ENCODE results near the genes PCDH10 and MGST2.

DNA sequence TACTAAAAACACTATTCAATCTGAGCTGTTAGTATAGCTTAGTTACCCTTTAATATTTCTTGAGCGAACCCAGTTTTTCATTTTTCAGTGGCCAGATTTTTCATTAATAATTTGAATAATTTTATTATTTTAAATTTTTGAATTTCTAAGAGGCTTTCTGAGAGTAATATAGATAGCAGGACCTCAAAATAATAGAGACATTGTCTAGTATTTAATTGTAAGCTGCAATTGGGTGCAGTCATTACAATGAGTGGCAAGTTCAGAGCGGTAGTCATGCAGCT is 1072.0 kb upstream of the PCDH10 start:
- RAMPAGE, long total RNA, result no peak
- RRBS, result no CpG with 5 or more reads among the region's 2 CpGs

DNA sequence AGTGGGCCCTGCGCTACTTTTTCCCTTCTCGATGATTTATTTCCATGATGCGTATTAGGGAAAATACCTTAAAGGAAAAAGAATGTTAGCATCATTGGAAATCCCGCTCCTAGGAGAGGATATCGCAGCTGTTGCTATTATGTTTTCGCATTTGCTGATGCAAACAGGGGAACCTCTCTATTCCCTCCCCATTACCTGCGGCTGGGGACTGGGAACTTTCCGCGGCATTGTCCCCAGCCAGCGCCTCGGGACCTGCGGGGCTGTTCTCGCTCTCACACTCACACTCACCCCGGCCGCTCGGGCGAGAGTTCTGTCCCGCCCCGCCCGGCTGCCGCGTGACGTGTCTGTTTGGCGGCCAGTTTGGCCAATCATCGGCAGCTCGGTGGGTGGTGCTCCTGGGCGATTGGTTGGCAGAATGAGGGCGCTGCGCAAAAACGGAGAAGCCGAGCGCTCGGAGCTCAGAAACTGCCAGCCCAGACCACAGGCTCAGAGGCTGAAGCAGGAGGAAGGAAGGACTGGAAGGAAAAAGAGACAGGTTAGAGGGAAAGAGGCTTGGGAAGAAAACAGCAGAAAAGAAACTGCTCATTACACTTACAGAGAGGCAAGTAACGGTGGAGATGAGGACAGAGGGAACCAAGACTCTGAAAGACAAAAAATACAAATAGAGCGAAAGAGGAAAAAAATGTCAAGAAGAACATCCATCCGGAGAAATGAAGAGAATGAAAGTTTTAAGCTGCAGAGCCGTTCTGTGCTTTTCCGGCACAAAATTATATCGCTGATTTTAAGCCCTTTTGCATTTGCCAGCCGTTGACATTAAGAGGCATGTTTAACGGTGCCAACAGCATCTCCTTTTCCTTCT is at the start of gene PCDH10:
Gene PCDH10, plus strand, starts transcription at position 461 of the 859 bp plus-strand sequence.
- RAMPAGE, long total RNA, result start-site peak on the plus strand centred at position 458 of the sequence, 9 bp wide, 35 and 48 reads in 2 replicates
- RRBS, result 0% methylated on average over 1 of the region's 41 CpGs

GRCh38 chr4:137853527-137853820 is 321.2 kb upstream of the PCDH18 start:
- RAMPAGE, long total RNA, result no peak
- RRBS, result 72% methylated on average over 3 of the region's 21 CpGs

DNA sequence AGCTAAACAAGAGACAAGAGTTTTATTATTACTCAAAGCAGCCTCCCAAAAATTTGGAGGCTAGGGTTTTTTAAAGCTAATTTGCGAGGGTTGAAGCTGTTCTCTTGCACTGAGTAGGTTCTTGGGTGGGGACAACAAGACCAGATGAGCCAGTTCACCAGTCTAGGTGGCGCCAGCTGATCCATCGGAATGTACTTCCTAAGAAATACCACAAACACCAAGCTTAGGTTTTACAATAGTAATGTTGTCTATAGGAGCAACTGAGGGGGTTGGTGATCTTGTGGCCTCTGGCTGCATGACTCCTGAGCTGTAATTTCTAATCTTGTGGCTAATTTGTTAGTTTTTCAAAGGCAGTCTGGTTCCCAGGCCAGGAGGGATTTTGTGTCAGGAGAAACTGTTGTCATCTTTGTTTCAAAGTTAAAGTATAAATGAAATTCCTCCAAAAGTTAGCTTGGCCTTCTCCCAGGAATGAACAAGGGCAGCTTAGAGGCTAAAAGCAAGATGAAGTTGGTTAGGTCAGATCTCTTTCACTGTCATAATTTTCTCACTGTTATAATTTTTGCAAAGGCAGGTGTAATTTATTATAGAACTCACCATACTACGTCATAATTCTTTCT is 130.6 kb downstream of the SLC7A11 start:
- RAMPAGE, long total RNA, result no peak
- RRBS, result no CpG with 5 or more reads among the region's 4 CpGs

DNA sequence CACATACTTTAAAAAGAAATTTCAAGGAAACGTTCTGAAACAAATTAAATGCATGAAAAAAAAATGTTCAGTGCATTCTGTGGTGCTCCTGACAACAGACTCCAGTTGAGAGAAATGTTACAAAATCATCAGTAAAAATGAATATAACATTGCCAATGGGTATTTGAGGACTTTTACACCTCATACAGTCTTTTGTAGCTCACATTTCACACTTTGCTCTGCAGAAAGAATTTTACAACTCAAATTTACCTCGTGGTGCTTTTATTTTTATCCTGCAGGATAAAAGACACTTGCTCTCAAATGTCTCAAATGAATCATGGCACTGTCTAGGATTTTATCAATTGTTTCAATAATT is 60.6 kb downstream of the SLC7A11 start:
- RAMPAGE, long total RNA, result no peak
- RRBS, result no CpG with 5 or more reads among the region's 2 CpGs

GRCh38 chr4:138982208-138982502 is 33.4 kb upstream of the NOCT start:
- RAMPAGE, long total RNA, result no peak
- RRBS, result no CpG with 5 or more reads among the region's 2 CpGs

- RAMPAGE, long total RNA, result no peak
These were observed 8.1 kb upstream of the NOCT start for GRCh38 chr4:139007488-139007804.

- RAMPAGE, long total RNA, result no peak
- RRBS, result no CpG with 5 or more reads among the region's 7 CpGs
These were observed 44.7 kb downstream of the NOCT start for GRCh38 chr4:139060100-139060858.

DNA sequence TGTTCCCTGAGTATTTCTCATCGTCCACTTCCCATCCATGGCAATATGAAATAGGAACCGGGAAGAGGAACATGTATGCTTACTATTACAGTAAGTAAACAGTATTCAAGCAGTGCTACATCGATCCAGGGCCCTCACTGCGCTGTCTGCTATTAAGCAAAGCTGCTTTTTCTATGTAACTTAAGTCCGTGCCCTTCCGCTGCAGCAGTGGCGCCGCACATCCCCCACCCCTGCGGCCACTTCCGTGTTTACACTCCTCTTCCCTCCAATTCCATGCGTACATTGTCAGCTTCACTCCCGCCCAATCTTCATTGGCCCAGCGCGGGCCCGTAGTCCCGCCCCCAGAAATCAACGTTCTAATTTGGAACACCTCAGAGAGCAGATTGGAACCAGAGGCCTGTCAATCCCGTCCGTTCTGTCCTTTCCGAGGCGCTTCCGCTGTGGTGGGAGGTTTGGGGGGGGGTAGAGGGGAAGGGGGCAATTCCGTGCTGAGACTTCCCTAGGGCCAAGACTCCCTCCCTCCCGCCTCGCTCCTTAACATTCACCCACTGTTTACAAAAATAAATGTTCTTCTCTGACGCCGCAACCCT is 67.2 kb downstream of the NOCT start:
- RAMPAGE, long total RNA, result no peak
- RRBS, result no CpG with 5 or more reads among the region's 27 CpGs

DNA sequence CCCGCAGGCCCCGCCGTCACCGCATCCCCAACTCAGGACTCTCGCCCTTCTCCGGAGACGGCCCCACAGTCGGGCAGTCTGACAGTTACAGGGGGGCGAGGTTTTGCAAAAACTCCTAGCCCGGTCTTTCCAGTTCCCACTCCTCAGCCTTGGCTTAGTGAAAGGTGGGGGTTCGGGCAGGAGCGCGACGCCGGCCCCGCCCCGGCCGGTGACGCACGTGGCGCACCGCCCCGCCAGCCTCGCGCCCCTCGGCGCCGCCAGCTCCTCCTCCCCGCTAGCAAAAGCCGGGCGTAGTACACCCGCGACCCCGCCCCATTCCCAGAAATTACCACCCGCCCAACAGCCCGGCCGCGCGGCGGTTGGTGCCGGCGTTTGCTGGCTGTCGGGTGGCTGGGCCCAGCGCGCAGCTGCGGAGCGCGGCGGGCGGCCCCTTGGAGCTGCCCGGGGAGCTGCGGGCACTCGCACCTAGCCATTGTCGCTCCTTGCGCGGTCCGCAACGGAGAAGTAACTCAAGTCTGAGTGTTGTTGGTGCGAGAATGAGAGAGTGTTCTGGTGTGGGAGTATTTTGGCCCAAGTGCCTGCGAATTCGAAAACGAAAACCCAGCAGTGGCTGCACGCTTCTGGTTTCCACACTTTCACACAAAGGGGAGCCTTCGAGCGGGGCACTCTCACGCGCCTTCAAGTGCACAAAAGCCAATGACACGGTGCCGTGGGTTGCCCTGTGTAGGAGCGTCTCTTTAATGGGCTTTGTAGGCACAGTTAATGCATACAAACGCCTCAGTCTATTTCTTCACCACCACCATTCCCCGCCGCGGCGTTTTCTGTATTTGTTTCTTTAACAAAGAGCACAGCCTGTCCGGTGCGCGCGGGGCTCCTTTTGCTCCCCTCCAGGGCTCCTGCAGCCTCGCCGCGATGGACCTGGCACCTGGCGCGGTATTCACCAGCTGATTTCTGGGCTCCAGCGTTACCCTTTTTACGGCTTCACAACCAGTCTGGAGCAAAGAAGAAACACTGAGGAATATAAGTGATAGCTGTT is 1.1 kb upstream of the ELF2 start:
- RAMPAGE, long total RNA, result no peak
- RRBS, result under 1% methylated on average over 39 of the region's 86 CpGs

- RAMPAGE, long total RNA, result no peak
- RRBS, result no CpG with 5 or more reads among the region's 14 CpGs
These were observed 13.4 kb downstream of the MGARP start for GRCh38 chr4:139266498-139267118.

DNA sequence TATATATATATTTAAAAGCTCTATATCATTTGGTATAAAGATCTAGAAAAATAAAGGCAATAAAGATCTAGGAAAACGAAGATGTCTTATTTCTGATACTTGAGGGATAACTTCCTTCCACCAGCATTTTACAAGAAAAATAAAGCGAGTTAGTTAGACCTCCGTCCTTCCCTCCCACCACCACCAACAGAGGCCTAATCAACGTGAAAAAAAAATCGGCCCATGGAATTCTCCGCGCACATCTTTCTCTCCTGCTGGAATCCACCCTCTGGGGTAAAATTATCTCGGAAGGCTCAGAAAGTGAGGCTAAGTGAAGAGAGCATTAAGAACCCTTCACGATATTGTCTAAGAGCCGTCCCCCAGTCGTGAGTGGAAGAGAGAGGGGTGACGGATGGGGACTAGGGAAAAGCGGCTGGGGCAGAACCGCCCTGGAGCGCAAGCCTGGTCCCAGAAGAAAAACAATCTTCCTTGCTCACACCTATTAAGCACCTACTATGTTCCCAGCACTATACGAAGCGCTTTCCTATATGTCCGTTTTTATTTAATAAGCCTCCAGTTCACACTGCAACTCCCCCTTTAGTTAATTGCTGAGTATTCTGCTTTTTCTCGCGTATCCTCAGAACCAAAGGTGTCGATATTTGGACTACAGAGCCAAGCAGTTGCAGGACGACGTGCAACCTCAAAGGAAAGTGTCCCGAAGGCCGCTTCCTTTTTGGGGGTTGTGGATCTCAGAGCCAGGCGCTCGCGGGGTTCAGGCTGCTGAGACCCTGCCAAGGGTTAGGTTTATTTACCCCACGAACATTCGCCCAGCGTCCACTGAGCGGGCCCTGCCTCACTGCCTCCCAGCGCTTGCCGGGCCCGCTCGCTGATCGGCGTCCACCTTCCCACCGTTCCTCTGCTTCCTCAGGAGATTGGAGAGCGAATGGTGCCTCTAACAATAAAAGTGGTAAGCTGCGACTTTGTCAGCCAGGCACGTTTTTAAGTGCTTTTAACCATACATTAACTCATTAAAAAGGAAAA is 956 bp downstream of the MGARP start:
- RAMPAGE, long total RNA, result no peak
- RRBS, result no CpG with 5 or more reads among the region's 42 CpGs

GRCh38 chr4:139294723-139296189 is 6.0 kb upstream of the NAA15 start:
- RAMPAGE, long total RNA, result start-site peak on the minus strand at chr4:139295805-139295850, 687 and 1,328 reads in 2 replicates
- RRBS, result 1% methylated on average over 13 of the region's 66 CpGs

- RAMPAGE, long total RNA, result no peak
- RRBS, result no CpG with 5 or more reads among the region's 4 CpGs
These were observed 1.2 kb upstream of the RAB33B start for GRCh38 chr4:139452721-139453042.

- RAMPAGE, long total RNA, result no peak
- RRBS, result no CpG with 5 or more reads among the region's 3 CpGs
These were observed 17.3 kb downstream of the RAB33B start for GRCh38 chr4:139471243-139471518.

GRCh38 chr4:139568409-139569225 is 12.6 kb upstream of the SETD7 start:
- RAMPAGE, long total RNA, result no peak
- RRBS, result no CpG with 5 or more reads among the region's 10 CpGs

DNA sequence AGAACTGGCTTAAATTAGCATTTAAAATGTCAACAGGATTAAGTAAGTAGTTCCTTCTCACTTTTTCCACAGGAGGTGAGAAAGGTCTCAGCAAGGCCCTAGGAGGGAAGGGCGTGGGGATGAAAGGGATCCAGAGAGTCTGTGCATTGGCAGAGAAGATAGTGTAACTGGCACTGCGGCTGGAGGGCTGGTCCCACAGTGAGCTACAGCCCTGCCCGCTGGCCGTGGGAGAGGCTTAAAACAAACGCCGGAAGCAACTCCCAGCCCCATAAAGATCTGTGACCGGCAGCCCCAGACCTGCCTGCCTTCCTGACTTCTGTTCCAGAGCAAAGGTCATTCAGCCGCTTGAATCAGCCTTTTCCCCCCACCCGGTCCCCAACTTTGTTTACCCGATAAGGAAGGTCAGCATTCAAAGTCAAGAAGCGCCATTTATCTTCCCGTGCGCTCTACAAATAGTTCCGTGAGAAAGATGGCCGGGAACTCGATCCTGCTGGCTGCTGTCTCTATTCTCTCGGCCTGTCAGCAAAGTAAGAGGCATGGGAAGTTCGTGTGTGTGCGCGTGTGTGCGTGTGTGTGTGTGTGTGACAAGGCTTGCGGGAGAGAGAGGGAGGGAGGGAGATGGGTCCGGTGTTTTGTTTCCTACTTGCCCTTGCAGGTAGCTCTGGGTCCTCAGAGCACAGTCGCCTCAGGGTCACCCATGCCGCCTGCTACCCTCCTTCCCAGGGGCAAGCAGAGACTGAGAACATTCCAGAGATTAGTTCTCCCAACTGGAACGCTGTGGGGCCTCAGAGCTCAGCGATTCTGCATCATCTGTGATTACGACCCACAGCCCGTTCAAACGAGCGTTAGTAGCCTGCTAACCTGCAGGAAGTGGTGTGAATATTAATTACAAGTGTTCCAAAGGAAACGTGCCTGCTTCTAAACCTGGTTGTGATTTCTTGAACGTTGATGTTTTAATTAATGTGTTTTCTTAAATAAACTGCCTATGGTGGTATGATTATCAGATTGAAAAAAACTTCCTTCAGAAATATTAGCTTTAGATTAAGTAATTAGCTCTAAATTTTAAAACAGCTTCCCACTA is at the start of gene MGST2:
Gene MGST2, plus strand, starts transcription at position 269 of the 1,081 bp plus-strand sequence.
- RAMPAGE, long total RNA, result start-site peak on the plus strand centred at position 283 of the sequence, 43 bp wide, 48 and 125 reads in 2 replicates
- RRBS, result under 1% methylated on average over 7 of the region's 33 CpGs

DNA sequence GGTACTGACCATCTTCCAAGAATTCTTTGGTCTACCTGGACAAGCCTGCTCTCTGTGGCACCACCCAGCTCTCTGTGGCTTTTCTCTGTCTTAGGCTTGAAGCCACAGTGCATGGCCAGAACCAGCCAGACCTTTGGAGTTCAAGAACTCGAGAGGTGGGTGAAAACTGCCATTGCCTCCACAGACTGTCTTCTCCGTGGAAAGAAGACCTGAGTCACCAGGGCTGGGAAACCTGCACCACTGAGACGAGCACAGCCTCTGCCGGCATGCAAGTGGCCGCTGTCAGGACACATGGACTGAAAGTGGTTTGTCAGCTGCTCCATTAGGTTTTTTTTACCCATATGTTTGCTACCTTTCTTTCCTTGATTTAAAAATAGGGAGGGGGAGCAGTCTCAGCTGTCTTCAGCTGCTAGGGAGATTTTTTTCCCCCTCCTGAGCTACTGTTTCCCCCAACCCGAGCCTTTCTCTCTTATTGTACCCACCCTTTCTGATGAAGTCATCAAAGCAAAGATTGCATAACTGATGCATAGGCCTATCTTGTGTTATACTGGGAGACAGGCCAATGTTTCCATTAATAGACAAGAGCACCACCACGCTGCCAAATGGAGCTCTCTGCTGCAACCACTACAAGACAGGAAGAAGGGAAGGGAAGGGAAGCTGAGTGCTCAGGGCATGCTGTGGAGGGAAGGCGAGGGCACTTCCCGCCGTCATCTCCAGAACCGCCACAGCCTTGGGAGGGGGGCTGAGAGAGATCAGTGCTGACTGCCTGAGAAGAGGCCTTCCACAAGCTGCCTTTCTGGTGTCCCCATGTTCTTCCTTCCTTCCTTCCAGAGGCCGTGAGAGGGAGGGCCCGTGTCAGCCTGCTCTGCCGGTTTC is 74.7 kb downstream of the MGST2 start:
- RAMPAGE, long total RNA, result no peak
- RRBS, result no CpG with 5 or more reads among the region's 14 CpGs

DNA sequence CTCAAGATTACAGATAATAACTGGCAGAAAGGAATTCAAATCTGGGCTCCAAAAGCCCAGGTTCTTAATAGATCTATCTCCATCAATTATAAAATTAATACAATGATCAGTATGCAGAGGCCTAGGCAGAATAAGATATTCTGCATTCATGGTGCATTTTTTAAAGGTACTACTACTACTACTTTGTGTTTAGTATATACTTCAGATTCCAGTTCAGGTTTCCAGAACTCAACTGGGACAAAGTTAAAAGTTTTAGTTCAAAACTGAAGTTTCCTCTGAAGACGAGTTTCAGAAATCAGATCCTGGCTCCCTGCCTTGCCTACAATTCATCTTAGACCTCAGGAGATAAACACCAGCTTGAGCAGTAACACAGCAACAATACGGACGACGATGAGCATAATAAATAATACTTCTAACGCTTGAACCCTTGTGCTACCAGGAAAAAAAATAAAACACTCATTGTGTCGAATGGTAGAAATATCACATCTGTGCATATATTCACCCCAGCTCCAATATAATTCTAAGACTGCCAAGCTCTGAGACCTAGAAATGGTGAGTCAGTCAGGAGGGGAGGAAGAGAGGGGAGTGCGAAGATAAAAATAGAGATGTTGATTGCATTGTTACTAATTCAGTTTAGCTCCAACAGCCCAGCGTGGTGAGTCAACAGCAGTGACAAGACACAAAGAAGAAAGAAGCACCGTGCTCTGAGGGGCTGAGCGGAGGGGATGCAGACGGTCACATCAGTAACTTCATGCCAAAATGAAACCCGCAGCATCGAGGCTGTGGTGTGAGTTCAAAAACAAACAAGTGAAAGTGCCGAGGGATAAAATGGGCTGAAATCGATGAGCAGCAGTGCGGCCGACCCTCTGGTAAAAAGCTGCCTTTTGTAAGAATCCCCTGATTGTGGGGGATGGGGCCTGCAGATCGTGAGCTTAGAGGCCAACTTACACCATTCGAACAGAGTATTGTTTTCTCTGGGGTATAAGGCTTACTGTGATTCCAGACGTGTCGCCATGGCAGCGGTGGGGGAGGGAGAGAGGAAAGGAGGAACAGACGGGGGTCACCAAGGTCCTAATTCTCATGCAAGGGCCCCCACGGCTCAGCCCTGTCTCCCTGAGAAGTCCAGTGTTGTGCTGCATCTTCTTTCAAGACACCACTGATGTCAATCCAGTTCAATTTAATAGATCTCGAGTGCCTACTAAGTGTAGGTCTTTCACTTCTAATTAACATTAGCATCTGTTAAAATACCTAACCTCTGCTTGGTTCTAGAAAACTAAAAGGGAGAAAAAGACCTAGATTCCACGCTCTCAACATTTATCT is 150.3 kb downstream of the MGST2 start:
- RAMPAGE, long total RNA, result no peak
- RRBS, result no CpG with 5 or more reads among the region's 26 CpGs

DNA sequence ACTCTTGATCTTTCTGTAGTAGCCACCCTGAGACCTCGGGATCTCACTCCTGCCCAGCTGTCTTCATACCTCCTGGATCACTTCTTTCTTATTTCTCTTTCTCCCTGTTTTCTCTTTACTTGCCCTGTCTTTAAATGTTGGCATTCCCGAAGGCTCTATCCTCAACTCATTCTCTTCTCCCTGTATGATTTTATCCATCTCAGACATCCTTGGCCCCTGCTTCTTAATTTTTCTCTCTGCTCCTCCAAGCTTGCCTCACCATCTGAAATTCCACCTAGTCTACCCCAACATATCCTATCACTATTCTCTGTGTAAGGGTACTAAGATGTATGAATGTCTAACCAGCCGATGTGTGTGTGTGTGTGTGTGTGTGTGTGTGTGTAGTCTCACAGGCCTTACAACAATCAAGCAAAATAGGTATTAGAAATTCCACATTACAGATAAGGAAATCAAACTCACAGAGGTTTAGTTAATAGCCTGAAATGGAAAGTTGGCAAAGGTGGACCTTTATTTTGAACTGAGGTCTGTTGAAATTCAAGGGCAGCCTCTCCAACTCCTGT is 195.6 kb downstream of the MGST2 start:
- RAMPAGE, long total RNA, result no peak
- RRBS, result no CpG with 5 or more reads among the region's 3 CpGs